Osteoblast (primary cell): ENCODE data around the genes PELP1 and PFN1.

DNA sequence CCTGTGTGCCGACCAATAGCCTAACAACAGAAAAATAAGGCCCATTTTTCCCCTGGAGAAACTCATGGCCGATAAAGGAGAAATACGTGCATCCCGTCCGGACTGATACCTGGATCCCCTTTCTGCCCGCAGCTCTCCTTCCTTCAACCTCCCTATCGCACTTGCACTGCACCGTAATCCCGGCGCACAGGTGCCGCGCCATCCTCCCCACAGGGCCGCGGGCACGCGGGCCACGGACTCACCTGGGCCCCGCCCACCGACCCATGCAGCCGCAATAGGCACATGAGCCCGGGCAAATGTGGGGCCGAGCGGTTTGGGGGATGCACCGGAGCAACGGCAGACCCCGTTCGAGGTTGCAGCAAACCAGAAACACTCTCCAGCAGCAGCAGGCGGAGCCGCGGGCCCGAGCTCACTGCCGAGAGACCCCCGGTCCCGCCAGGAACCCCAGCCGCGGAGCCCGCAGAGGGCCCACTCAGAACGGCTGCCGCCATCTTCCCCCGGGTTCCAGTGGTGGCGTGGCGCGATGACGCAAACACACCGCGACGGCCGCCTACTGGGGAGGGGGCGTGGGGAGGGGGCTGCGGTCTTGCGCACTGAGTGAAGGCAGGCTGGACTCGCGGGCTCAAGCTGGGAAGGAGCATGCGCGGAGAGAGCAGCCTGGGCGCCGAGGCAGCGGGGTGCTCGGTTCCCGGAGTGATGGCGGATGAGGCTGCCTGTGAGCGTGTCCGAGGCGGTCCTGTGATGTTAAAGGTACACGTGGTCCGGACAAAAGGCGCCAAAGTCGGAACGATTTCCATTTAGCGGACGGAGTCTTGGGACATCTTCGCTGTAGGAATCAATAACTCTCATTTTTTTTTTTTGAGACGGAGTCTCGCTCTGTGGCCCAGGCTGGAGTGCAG, at the start of gene PELP1:
PELP1 (minus strand) TSS at position 517 of the 899 bp plus-strand sequence.
- CAGE, long polyA plus RNA: start-site peak on the minus strand centred at position 508 of the sequence, 25 bp wide, 349 and 59 reads in 2 replicates
- RRBS: 2% methylated on average over 39 of the region's 74 CpGs

DNA sequence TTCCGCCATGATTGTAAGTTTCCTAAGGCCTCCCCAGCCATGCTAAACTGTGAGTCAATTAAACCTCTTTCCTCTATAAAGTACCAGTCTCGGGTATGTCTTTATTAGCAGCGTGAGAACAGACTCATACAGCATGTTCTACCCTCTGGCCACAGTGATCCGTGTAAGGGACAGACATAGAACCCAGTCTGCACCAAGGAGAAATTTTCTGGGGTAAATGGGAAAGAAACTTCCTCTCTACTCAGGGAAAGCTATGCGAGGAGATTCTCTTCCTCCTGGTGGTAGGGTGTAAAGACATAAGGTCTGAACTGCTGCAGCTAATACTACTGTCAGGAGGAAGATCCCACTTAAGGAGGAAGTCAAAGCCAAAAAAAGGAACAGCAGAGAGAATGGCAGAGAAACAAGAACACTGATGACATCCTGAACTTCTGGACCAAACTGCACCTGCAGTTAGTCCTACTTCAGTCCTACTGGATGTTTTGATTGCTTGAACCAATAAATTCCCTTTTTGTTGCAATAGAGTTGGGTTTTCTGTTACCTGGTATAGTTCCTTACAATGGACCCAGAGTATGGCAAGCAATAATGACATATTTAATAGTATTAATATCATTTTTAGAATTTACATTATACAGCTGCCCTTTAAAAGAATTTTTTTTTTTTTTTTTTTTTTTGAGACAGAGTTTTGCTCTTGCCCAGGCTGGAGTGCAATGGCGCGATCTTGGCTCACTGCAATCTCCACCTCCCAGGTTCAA, 7.0 kb upstream of the TM4SF5 start:
- CAGE, long polyA plus RNA: no peak
- RRBS: no CpG with 5 or more reads among the region's 7 CpGs

DNA sequence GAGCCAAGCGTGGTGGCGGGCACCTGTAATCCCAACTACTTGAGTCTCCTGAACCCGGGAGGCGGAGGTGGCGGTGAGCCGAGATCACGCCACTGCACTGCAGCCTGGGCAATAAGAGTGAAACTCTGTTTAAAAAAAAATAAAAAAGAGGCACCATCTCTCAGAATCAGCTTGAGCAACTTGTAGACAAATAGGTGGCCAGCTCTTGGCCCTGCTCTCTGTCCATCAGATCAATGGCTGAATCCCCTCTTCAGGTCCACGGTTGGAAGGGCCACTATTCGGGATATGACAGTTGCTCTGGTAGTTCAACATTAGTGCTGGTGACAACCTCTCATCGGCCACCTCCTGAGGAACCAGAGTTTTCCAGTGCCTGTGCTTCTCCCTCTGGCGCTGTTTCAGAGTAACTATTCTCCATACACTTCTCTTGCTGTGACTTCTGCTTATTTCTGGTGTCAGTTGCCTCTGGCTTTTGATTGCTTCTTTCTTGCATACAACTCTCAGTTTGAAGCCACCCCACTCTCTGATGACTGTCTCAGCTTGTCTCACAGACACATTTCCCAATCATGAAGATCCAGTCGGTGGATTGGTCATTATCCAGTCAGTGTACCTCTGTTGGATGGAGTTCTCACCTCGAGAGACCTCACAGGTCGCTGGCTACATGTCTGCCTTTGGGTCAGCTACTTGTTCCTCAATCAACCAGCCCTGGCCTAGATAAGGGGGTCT, 3.5 kb upstream of the TM4SF5 start:
- CAGE, long polyA plus RNA: no peak
- RRBS: no CpG with 5 or more reads among the region's 14 CpGs

GRCh38 chr17:4833970-4834712, 1.0 kb downstream of the MINK1 start:
- CAGE, long polyA plus RNA: no peak
- RRBS: no CpG with 5 or more reads among the region's 15 CpGs

GRCh38 chr17:4852019-4852758, 19.0 kb downstream of the MINK1 start:
- CAGE, long polyA plus RNA: no peak
- RRBS: no CpG with 5 or more reads among the region's 3 CpGs

- CAGE, long polyA plus RNA: no peak
- RRBS: no CpG with 5 or more reads among the region's 10 CpGs
Measured at GRCh38 chr17:4872692-4873213, 26.6 kb upstream of the C17orf107 start.

- CAGE, long polyA plus RNA: start-site peak on the plus strand at chr17:4945675-4945876, 59 and 96 reads in 2 replicates
- RRBS: no CpG with 5 or more reads among the region's 9 CpGs
Measured at GRCh38 chr17:4945623-4946205, 2.6 kb downstream of the PFN1 start.

GRCh38 chr17:4948173-4948624, at the start of gene PFN1:
Gene PFN1 (minus strand): TSS chr17:4948530.
- CAGE, long polyA plus RNA: start-site peak on the minus strand at chr17:4948476-4948535, 21,832 and 19,470 reads in 2 replicates
- RRBS: under 1% methylated on average over 21 of the region's 51 CpGs

DNA sequence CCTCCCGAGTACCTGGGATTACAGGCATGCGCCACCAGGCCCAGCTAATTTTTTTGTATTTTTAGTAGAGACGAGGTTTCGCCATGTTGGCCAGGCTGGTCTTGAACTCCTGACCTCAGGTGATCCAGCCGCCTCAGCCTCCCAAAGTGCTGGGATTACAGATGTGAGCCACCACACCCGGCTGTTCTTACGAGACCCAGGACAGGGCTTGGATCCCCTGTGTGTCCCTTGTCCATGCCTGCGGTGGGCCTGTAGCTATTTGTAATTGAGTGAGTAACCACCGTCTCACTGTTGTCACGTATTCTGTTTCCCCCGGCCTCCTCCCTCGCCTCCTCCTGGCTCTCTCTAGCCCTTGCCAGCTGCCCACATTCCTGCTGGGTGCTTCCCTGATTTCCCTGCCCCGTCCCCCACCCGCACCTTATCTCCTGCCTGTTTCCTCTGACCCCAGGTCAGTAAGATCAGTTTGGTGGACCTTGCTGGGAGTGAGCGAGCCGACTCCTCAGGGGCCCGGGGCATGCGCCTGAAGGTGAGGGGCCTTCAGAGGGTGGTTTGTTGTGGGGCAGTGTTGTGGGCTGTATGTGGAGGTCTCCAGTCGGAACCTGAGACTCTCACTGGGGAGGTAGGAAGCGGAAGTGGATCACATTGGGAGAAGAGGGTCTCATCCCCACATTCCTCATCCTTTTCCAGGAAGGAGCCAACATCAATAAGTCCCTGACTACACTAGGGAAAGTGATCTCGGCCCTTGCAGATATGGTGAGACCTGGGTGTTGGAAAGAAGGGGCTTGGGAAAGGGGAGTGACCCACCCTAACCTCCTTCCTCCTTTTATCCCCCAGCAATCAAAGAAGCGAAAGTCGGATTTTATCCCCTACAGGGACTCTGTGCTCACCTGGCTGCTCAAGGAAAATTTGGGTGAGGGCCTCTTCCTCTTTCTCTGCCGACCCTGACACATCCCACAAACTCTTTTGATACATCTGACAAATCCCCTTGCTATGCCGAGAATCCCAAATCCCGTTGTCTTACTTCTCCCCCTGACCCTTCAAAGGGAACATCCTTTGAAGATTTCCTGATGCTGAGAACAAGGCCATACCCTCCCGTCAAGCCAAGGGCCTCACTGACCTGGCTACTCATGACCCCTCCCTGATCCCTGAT, 5.8 kb downstream of the KIF1C start:
- CAGE, long polyA plus RNA: no peak
- RRBS: 83% methylated on average over 1 of the region's 27 CpGs

DNA sequence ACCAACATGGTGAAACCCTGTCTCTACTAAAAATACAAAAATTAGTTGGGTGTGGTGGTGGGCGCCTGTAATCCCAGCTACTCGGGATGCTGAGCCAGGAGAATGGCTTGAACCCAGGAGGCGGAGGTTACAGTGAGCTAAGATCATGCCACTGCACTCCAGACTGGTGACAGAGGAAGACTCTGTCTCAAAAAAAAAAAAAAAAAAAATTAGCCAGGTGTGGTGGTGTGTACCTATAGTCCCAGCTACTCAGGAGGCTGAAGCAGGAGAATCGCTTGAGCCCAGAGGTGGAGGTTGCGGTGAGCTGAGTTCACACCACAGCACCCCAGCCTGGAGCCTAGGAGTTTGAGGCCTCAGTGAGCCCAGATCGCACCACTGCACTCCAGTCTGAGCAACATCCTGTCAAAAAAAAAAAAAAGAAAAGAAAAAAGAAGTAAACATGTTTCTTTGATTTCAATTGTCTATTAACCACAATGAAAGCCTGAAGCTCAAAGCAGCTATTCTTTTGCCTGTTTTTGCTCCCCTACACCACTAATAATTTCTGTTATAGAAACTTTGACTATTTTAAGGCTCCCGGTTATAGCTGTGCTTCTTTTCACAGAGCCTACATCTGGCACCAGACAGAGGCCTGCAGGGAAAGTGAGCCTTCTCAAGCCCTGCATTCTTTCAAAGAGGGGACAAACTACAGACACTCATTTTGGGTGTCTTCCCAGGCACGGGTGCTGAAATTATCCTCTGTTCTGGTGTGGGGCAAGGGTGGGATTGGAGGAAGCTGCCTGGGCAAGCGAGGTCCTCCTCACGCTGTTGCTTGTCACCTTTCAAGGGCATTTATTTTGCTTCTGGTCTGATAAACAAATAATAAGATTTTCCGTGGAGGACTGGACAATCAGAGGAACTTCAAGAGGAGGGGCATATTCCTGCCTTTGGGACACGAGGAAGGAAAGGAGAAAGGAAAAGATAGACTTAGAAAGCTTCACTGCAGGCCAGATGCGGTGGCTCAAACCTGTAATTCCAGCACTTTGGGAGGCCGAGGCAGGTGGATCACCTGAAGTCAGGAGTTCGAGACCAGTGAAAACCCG, 14.2 kb upstream of the SLC52A1 start:
- CAGE, long polyA plus RNA: no peak
- RRBS: no CpG with 5 or more reads among the region's 16 CpGs

GRCh38 chr17:5227461-5227829, 7.2 kb downstream of the SCIMP start:
- CAGE, long polyA plus RNA: no peak
- RRBS: no CpG with 5 or more reads among the region's 7 CpGs

- CAGE, long polyA plus RNA: no peak
- RRBS: no CpG with 5 or more reads among the region's 4 CpGs
Measured at GRCh38 chr17:5282952-5283391, 888 bp downstream of the RABEP1 start.

DNA sequence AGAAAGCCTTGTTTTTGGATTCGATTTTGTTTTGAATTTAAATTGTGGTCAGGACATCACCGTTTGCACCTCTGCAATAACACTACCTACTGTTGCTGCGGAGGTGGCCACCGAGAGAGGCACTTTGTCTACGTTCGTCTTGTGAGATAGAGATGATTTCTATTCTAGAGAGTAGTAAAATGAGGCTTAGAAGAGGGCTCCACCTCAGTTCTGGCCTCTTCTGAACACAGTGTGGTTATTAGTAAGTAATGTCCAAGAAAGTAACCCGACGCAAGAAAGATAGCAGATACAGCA, 429 bp downstream of the RPAIN start:
- CAGE, long polyA plus RNA: no peak
- RRBS: no CpG with 5 or more reads among the region's 8 CpGs

GRCh38 chr17:5430663-5431320, 8.2 kb downstream of the C1QBP start:
- CAGE, long polyA plus RNA: no peak
- RRBS: no CpG with 5 or more reads among the region's 3 CpGs

DNA sequence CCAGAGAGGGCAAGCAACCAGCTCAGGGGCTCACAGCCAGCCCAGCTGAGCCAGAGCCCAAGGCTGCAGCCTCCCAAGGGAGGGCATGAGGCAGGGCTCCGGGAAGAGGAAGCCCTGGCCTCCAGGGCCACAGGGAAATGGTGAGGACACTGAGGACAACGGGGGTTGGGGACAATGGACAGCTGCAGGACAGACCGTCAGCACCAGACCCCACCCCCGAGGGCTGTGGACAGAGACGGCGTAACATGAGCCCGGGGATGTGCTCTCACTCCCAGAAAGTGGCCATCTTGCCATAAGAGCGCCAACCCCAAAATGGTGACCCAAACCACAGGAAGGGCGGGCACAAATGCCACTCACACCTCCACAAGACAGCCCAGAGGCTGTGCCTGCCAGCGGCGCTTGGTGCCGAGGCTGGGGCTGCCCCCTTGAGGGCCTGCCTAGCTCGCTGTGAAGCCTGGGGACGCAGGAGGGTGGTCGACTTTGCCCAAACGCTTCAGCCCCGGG, 10.3 kb downstream of the PIMREG start:
- CAGE, long polyA plus RNA: no peak
- RRBS: 10% methylated on average over 1 of the region's 17 CpGs

DNA sequence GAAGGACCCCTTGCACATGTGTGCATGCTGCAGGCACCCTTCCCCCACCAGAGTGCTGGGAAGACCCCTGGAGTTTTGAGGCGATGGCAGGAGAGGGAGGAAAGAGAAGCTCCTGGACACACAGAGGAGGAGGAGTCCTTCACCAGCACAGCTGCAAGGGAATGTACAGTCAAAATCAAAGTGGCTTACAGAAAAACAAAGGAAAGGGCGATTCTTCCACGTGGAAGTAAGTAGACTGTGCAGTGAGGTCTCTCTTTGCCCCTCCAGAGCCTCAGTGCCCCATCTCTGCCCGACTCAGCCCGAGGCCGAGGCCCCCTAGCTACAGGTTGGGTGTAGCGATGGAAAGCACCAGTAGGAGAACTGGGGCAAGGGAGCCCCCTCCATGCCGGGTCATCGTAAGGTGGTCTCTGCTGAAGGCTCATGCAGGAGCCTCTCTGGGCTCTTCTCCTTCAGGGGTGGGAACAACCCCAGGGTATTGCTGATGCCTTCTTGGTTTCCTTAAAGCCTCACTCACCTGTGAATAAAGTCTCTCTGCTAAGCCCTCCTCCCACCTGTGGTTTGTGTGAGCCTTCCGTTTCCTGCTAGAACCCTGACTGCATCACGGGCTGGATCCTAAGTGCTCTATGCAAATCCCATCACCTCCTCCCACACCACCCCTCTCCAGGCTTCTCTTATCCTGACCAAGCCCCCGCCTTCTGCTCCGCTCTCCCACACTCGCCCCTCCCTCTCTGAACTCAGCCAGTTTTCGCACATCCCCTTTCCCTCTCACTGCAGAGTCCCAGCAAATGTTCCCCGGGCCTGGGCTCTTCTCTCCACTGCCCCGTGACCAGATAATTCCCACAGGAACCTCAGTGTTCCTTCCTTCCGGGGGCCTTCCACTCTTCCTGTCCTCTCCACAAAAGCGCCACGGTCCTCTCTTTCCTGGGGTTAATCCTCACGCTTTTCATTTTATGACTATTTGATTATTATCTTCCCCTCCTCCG, 51.7 kb downstream of the PIMREG start:
- CAGE, long polyA plus RNA: no peak
- RRBS: 12% methylated on average over 3 of the region's 22 CpGs

DNA sequence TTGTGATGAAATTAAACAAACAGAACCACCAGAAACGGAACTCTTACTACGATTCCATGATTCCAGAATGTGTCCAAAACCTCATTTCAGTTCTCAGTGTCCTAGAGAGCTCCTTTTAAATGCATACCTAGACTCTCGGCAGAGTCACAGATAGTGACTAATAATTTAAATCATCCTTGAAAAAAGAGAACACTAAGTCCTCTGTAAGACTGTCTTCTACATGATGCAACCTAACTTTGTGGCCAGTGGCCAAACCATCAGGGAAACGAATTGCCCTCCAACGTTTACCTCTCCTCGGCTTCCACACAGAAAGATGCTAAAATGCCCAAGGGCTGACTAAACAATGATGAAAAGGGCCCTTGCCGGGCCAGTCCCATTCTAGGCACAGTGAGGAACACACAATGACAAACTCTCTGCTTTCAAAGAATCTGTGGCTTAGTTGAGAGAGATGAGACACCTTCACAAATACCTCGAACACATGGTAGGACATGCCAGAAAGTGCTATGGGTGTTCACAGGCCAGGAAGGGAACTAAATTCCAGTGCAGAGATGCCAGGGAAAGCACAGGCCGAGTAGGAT, 35.2 kb upstream of the PITPNM3 start:
- CAGE, long polyA plus RNA: no peak
- RRBS: no CpG with 5 or more reads among the region's 9 CpGs

GRCh38 chr17:6656885-6658075, 5.7 kb downstream of the C17orf100 start:
- CAGE, long polyA plus RNA: no peak
- RRBS: 6% methylated on average over 2 of the region's 60 CpGs

DNA sequence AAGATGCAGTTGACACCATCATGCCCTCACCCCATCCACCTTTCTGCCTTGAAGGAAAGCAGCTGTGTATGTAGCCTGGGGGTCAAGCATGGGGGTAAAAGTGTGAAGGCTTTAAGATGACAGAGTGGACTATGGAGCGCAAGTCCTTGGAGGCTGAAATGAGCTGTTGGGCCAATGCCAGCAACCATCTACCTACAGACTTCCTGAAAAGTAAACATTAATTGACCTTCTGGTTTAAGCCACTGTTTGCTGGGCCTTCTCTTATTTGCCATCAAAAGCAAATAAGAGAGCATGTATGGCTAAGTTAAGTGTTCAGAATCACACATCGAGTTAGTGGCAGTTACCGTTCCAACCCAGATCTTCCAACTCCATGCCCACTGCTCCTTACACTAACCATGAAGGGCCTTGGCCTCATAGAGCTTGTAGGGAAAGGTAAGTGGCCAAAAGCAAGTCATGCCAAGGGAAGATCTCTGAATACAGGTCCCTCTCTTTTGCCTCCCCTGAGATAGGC, 30.0 kb downstream of the SLC13A5 start:
- CAGE, long polyA plus RNA: no peak
- RRBS: no CpG with 5 or more reads among the region's 3 CpGs

DNA sequence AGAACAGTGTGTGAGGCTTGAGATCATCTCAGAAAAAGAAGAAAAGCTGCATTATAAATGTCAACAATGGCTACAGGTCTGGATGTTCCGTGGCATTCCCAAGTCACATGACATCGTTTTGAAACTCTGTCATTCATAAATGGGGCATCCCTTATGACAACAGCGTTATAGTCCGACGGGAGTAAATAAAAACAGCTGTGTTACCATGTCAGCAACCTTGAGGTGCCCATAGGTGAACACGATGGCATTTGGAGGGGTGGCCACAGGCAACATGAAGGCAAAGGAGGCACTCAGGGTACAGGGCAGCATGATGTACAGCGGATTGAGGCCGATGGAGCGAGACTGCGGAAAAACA, 25.9 kb downstream of the SLC13A5 start:
- CAGE, long polyA plus RNA: no peak
- RRBS: no CpG with 5 or more reads among the region's 10 CpGs